Iris pigment epithelial cell (primary cell): ENCODE data around the gene EML5.

DNA sequence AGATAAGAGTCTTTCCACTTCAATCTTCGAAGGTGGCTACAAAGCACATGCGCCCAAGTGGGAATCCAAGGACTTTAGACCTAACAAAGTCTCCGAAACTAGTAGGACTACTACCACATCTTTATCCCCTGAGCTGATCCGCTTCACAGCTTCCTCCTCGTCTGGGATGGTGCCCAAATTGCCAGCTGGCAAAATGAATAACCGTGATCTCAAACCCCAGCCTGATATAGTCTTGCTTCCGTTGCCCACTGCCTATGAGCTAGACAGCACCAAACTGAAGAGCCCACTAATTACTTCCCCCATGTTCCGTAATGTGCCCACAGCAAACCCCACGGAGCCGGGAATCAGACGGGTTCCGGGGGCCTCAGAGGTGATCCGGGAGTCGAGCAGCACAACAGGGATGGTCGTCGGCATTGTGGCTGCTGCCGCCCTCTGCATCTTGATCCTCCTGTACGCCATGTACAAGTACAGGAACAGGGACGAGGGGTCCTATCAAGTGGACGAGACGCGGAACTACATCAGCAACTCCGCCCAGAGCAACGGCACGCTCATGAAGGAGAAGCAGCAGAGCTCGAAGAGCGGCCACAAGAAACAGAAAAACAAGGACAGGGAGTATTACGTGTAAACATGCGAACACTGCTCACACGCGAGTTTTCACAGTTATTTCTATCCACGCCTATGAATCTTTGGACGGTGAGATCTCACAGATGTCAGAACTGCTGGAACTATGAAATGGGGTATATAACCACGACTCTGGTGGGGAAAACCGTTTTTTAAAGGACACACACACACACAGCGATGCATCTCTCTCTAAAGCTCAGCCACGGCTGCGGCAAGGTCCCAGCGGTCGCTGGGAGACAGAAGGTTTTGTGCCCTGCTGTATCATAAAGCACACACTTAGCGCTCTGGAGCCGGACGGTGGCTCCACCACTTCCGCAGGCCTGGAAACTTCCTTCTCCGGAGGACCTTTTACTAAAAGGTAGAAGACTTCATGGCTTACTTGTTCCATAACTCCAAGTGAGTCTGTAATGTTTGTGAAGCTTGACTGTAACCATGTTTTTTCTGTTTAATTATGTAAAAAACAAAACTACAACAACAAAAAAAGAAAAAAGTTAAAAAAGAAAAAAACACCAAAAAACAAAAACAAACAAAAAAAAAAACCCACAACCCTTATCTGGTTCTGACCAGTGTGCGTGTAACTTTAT, 349.6 kb downstream of the DIO2 start:
- RRBS = 92% methylated on average over 2 of the region's 46 CpGs

- RRBS = no CpG with 5 or more reads among the region's 4 CpGs
These were observed 110.5 kb downstream of the CEP128 start for GRCh38 chr14:80831027-80831510.

- RRBS = no CpG with 5 or more reads among the region's 7 CpGs
These were observed 41.6 kb downstream of the CEP128 start for GRCh38 chr14:80899846-80900401.

- RRBS = no CpG with 5 or more reads among the region's 31 CpGs
These were observed 50.9 kb downstream of the GTF2A1 start for GRCh38 chr14:81169603-81170577.

DNA sequence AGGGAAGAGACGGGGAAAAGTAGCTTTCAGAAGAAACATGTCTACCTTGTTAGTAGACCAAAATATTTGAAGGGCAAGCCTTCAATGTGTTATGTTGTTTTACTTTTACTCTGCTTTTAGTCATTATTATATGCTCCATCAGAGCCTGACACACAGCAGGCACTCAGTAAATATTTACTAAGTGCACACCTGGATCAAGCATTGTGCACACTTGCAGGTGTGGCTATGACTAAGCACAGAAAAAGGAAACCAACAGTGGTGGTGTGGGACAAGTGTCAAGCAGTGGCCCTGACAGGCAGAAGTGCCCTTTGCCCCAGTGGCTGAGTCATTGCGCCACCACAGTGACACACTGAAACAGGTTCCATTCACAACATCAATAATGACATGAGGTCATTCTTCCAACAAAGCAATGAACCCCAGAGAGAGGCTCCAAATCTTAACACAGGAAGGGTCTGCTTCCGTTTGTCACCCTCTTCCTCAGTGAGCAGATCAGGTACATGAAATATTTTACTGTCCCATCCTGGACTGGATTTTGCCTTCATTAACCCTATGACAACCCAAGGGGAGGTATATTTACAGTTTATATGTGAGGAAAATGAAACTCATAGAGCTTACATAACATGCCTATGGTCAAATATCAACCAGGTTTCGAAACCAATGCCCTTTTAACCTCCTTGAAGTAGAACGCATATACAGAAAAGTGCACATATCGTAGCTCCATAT, 82.6 kb upstream of the GTF2A1 start:
- RRBS = no CpG with 5 or more reads among the region's 6 CpGs

DNA sequence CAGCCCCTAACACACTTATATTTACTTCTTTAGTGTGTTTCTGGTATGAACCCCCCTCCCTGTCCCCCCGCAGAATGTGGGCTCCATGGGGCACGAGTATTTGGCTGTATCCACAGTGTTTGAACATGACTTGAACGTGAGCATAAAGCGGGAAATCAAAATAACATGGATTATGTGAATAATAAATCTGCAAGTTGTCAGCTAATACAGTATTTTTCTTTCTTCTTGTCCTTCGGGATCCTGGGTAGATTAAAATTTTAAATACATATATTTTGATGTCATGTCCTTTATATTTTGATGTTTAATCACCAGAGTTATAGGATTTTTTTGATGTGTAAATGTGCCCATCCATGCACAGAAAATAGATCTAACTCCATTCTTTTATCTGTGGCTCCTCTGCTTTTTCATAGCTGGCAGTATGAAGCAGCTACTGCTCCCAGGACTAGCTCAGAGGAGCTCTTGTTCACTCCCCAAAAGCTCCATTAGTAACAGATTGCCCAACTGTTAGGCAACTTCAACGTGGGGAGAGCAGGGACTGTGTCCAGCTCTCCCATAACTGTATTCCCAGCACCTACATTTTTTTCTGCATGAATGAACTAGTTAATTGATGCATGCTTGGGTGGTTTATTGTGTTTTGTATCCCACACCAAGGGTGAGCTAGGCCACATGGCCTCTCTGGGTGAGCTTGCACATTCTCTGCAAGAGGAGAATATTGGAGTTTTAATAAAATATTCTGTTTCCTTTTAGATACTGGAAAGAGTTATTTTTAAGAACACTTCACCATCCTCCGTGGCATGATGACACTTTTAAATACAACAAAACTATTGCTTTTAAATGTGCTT, 15.4 kb downstream of the STON2 start:
- RRBS = no CpG with 5 or more reads among the region's 7 CpGs

DNA sequence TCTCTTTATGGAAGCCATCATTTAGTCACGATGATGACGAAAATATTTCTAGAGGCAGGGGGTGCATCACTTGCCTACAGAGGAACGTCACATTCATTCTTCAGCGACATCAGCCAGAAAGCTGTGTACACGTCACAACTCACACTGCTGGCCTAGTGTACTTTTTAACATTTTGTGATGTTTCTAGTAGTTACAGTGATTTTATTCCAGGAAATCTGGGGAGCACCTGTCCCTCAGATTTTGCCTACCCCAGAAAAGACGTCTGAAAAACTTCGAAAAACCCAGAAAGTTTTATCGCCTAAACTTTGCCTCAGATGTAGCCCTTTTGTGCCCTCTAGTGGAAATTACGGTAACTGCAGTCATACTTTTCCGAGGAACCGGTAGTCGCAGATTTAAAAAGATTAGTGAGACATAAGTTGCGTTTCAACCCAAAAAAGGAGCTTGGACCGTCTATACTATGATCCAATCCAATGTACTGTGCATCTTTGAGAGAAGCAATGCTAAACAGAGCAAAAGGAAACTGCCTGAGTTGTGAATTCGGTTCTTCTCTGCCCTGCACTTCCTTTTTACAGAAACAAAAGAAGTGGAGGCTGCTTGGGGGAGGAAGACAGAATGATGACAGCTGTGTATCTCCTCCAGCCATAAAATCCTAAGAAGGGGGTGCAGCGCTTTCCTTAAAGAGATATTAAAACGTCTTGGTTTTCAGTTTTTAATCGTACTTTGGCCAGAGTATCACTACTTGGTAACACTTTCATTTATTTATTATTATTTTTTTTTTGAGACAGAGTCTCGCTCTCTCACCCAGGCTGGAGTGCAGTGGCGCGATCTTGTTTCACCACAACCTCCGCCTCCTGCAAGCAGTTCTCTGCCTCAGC, 64.5 kb upstream of the STON2 start:
- RRBS = no CpG with 5 or more reads among the region's 22 CpGs

DNA sequence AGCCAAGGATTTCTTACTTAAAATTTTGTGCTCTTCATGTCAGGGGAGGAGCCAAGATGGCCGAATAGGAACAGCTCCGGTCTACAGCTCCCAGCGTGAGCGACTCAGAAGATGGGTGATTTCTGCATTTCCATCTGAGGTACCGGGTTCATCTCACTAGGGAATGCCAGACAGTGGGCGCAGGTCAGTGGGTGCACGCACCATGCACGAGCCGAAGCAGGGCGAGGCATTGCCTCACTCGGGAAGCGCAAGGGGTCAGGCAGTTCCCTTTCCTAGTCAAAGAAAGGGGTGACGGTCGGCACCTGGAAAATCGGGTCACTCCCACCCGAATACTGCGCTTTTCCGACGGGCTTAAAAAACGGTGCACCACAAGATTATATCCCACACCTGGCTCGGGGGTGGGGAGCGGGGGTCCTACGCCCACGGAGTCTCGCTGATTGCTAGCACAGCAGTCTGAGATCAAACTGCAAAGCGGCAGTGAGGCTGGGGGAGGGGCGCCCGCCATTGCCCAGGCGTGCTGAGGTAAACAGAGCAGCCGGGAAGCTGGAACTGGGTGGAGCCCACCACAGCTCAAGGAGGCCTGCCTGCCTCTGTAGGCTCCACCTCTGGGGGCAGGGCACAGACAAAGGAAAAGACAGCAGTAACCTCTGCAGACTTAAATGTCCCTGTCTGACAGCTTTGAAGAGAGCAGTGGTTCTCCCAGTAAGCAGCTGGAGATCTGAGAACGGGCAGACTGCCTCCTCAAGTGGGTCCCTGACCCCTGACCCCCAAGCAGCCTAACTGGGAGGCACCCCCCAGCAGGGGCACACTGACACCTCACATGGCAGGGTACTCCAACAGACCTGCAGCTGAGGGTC, 1890.5 kb upstream of the FLRT2 start:
- RRBS = no CpG with 5 or more reads among the region's 31 CpGs

GRCh38 chr14:84099051-84099301, 1431.0 kb upstream of the FLRT2 start:
- RRBS = no CpG with 5 or more reads among the region's 1 CpG

GRCh38 chr14:86080098-86080753, 550.3 kb downstream of the FLRT2 start:
- RRBS = no CpG with 5 or more reads among the region's 28 CpGs

DNA sequence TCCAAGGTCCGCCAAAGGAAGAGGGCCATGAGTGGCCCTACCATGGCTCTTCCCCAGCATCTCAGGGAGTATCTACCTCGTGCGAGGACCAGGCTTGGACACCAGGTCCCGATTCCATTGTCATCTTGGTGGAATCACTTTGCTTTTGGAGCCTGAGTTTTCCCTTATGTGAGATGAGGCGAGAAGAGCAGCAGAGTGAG, 358 bp upstream of the GALC start:
- RRBS = no CpG with 5 or more reads among the region's 5 CpGs

- RRBS = no CpG with 5 or more reads among the region's 6 CpGs
These were observed 125.1 kb downstream of the GPR65 start for GRCh38 chr14:88129825-88130640.

- RRBS = 2% methylated on average over 55 of the region's 106 CpGs
These were observed 629 bp upstream of the KCNK10 start for GRCh38 chr14:88323330-88324465.

- RRBS = no CpG with 5 or more reads among the region's 9 CpGs
These were observed 83.4 kb downstream of the SPATA7 start for GRCh38 chr14:88468862-88469314.

- RRBS = no CpG with 5 or more reads among the region's 29 CpGs
These were observed 2.8 kb downstream of the PTPN21 start for GRCh38 chr14:88551848-88552523.

DNA sequence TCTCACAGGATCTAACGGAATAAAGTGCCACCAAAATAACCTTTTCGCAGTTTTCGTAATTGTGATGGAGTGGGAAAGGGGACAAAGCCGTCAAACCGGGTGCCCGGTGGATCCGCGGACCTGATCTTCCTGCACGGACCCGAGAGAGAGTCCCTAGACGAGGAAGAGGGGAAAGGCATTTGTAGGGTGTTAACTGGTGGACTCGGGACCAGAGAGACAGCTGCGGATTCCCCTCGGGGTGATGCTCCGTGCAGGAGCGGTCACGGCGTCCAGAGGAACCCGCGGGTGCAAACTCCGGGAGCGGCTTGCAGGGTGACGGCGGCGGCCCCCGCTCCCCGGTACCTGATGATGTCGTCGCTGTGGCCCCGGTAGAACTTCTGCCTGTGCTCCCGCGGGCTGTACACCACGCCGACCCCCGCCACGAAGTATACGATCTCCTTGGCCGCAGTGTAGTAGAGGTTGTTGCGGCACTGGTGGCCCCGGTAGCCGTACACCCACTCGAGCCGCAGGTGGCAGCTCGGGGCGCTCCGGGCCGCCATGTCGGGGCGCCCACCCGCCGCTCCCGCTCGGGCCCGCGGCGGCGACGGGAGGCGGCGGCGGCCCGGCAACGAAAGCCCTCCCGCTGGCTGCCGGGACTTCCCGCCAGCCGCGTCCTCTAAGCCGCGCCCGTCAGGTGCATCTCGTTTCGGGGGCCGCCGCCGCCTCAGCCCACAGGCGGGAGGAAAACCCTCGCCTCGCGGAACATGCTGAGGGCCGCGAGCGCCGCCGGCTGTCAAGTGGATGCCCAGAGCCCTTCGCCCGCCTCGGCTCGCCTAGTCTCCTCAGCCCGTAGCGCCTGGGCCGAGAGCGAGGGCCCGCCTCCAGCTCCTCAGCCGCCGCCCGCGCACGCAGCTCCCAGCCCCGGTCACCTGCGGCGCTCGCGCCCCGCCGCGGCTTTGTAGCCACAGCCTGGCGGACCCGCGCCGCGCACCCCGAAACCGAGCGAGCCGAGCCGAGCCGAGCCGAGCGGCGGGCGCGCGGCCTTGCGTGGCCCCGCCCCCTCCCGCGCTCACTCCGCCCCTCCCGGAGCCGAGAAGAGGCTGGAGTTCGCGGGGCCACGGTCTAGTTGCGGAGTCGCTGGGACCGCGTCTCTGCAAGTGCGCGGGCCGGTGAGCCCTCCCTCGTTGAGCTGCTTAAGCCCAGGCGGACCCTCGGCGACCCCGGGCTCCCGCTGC, at the start of gene EML5:
Gene EML5 (minus strand): TSS at position 989 of the 1,214 bp plus-strand sequence.
- RRBS = 2% methylated on average over 44 of the region's 147 CpGs

GRCh38 chr14:88823939-88824461, 451 bp upstream of the TTC8 start:
- RRBS = no CpG with 5 or more reads among the region's 14 CpGs

DNA sequence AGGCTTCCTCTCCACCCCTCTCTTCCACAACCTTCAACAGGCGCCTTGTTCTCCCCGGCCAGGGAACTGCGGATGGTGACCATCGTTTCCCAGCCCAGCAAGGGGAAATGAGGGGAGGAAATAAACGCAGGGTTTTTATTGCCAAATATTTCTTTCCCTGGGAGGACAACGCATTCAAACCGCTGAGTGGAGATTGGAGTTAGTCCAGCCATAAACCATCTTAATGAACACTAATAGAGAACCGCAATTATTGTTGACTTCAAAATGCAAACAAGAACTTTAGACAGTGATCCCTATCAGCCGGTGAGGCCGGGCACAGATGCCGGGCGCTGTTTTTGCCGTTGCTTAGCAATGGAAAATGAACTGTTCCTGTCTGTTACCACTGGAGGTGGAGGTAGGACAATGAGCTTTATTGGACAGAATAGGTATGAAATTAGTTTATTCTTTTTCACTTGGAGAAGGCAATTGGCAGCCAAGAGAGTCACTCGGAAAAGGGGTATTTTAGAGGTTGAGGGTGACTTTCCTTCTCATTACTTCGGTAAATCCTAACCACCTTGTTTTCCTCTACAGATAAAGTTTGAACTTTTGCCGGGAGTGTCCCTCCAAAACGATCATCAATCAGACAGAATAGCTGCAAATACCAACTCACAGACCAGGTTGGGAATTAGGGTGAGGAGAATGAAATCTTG, 216.8 kb downstream of the TTC8 start:
- RRBS = no CpG with 5 or more reads among the region's 17 CpGs

DNA sequence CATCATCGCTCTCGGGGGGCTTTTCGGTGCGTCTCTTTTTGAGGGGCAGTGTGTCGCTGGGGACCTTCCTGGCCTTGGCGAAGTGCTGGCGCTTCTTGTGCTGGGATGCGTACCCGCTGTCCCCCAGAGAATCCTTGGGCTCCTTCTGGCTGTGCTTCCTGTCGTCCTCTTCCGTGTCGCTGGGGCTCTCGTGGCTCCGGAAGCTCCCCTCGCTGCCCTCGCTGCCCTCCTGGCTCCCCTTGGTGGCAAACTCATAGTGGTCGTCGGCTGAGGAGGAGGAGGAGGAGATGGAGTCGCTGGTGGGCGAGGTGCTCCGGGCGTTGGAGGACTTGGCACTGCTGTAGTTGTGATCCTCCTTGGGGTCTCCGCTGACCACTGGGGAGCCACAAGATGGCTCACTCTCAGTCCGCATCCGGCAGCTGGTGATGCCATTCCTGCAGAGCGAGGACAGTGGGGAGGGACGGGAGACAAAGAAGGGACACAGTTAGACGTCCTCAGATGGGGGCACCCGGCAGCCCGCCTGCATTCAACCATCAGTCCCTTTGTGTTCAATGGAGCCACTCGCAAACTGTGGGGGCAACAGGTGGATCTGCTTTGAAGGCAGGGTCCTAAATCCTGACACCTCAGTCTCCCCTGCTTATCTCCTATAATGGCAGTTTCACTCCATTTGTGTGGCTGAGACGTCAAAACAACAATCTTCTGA, 254.3 kb downstream of the FOXN3 start:
- RRBS = 99% methylated on average over 4 of the region's 32 CpGs

GRCh38 chr14:89247863-89248511, 169.0 kb downstream of the FOXN3 start:
- RRBS = no CpG with 5 or more reads among the region's 6 CpGs